Camera-type eye (tissue), 1 donor: ENCODE measurements around the genes FBLN7, ZC3H8 and CHCHD5.

GRCh38 chr2:110116340-110116843 is 770 bp upstream of the MALL start:
- RAMPAGE, long total RNA: no peak

DNA sequence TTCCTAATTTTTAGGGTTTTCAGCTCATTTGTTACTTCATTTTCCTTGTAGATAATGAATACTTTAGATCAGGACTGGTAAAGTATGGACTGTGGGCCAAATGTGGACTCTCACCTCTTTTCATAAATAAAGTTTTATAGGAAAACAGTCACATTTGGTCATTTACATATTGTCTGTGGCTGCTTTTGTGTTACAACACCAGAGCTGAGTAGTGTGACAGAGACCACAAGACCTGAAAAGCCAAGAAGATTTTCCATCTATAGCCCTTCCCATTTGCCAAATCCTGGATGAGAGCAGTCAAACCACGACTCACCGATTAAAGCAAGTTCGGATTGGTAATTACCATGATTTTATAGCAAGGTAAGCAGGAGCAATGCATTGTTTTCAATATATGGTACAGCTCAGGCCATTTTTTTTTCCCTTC is 9.3 kb upstream of the MALL start:
- RAMPAGE, long total RNA: no peak

DNA sequence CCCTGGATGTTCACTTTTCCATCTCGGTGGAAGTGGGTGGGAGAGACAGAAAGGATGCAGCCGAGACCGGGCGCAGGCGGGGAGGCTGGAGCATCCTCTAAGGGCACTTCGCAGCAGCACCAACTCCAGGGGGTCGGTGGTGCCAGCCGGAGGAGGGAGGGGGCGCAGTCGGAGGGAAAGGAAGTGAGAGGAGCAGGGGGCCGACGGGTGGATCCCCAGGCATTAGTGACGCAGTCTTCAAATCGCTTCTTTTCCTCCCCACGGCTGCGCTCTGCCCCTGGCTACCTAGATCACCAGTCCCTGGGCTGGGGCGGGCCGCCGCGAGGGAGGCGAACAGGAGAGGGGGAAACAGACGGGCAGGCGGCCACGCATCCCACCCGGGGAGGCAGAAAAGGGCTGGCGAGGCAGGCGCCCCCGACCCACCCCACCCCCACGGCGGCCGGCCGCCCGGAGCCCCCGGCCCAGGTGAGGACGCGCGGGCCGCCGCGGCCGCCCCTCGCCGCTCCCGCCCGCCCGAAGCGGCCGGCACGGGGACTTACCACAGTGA is 33.2 kb upstream of the RGPD6 start:
- RAMPAGE, long total RNA: no peak

- RAMPAGE, long total RNA: no peak
Measured at GRCh38 chr2:110846948-110847523, 114.7 kb downstream of the ACOXL start.

GRCh38 chr2:110858291-110858733 is 125.9 kb downstream of the ACOXL start:
- RAMPAGE, long total RNA: no peak

DNA sequence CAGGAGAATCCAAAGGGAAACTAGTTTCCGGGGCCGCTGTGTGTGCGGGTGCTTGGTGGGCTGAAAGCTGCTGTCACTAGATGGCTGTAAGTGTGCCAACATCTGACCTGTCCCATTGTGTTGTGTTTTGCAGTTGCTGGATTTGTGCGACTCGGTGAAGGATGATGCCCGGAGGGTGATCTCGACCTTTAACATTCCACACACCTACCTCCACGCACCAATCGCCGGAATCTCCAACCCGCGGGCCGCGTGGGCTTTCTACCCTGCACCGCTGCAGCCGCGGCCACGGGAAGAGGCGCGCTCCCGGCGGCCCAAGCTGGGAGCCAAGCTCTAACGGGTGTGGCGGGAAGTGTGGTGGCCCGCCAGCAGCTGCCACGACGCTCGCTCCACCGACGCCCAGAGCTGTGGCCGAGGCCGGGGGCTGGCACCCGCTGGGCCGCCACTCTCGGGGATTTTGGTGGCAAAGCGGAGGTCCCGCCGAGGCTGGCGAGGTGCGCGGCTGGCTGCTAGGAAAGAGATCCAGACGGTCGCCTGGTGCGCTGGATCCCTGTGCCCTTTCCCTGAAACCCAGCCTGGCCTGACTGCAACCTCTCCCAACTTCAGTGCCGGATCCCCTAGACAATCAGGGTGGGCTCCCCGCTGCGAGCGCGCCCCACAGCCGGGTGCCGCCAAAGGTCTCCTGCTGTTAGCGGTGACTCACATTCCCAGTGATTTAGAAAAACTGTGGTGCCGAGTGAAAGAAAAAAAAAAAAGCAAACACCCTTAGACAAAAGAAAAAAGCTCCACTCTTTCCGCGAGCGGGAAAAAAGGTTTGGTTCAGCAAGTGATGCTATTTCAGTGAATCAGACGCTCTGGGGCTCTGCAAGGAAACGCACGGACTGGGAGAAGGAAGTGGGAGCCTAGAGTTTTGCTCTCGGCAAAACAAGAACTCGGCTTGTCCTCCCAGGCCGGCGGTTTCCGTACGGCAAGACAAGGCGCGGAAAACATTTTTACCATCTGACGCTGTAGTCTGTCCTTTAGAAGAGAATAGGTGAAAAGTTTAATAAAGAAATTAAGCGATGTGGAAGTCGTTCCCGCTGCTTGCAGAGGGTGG is 2.9 kb upstream of the BCL2L11 start:
- RAMPAGE, long total RNA: no peak

GRCh38 chr2:111122077-111123018 is 1.6 kb downstream of the BCL2L11 start:
- RAMPAGE, long total RNA: no peak

DNA sequence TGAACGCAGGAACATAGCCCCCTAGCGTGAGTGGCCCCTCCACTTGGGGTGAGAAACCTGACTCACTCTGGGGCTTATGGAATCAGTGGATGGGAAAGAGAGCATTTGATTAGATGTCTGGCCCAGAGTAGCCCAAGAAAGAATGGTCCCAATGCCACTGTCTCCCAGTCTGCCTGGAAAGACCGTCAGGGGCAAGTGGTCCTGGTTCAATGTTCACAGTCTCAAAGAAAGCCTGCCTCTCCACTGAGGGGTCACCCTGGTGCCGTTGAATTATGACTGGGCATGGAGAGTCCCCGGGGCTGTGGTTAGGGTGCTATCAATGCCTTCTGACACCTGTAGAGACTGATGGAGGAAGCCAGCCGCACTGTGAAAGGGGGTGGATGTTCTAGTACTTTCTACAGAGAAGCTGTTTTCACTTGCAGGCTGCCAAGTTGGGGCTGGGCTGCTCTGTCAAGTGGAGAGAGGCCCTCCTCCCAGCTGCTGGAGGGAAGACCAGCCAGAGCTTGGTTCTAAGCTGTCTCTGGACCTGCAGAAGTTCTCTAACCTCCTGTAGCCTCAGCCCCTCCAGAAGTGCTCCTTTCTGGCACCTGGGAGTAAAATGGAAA is 80.4 kb downstream of the BCL2L11 start:
- RAMPAGE, long total RNA: no peak

- RAMPAGE, long total RNA: no peak
Measured at GRCh38 chr2:111346282-111346940, 225.7 kb downstream of the BCL2L11 start.

DNA sequence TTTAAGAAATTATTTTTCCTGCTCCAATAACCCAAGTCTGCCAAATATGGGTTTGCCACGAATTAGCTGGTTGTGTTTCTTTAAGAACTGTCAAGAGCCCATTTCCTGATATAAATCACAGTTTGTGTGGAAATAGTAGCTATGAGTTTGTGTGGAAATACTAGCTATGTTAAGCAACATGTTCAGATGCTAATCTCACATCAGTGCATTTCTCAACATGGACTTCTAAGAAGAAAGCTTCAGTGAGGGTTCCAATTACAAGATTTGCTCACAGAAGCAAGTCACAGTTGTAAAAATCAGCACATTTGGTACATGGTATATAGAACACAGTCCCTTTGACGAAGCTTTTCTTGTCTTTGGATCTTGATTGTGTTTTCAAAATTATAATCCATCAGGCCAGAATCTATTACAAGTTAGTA is 259.2 kb downstream of the ANAPC1 start:
- RAMPAGE, long total RNA: no peak

DNA sequence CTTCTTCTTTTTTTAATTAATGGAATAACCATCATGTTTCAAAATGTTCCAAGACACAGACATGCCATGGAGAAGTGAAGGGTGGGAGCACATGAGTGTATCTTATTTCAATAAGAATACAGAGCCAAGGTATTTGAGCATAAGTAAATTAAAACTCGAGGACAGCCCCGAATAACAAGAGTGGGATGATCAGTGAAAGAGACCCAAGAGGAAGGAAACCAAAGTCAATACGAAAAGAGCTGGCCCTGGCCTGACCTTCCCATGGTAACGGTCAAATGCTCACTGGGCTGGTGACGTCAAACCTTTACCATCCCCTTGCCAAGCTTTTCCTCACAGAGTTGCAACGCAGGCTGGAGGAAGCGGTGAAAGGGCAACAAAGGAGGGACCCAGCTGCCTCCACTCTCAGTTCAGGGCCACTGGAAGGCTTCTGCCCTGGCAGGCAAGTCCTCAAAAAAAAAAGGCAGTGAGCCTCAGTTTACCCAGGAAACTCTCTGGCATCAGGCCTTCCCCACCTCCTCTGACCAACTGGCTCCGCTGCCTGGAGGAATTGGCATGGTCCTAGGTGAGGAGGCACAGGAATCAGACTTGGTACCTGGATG is 212.6 kb downstream of the ANAPC1 start:
- RAMPAGE, long total RNA: no peak

DNA sequence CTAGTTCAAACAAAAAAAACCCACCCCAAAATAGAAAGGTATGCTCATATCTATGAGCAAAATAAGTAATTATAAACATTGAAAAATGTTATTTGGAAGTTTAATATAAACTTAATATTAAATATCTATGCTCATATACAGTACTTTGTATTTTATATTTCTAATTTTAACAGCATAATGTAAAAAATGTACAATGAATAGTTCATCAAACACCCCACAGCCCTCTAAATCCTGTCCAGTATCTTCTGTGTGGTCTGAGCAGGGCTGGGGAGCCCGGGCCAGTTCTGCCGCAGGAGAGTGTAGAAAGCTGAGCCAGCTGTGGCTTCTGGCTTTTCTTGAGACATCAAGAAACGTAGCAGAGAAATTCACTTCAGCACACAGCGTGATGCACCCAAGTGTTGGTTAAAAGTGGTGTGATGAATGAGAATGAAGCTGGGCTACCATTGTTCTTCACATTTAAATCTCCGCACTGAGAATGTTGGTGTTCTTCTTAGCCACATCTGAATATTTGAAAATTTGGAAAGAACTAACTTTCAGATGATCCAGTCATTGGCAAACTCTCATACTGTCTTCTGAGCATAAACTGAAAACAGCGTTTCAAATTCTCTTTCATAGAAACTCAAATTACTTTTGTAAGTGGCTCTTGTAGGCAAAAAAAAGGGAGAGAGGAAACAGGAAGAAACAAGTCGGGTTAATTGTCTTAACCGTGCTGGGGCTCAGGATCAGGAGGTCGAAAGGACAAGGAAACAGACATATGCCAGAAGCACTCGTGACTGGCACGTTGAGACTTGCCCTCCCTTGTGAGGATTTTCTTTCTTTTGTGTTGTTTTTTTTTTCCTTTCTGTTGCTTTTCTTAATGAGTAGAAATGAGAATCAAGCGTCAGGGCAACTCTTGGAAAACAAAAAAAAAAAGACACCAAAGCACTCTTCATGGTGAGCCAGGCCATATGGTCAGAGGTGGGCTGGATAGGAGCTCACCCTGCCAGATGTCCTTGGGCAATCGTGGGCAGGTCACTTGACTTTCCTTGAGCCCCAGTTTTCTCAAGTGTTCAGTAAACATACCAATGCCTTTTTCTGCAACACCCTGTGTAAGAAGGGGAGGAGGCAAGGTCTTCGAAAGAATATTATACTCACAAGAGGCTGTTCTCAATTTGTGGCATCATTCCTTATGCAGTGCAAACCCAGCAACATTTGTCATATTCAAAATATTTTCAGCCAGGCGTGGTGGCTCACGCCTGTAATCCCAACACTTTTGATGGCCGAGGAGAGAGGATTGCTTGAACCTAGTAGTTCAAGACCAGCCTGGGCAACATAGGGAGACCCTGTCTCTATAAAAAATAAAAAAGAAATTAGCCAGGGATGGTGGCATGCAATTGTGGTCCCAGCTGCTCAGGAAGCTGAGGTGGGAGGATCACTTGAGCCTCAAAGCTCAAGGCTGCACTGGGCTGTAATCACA is 23.2 kb upstream of the TMEM87B start:
- RAMPAGE, long total RNA: no peak

GRCh38 chr2:112056256-112056709 is 1.2 kb downstream of the TMEM87B start:
- RAMPAGE, long total RNA: no peak

GRCh38 chr2:112138226-112139354 is at the start of gene FBLN7:
Gene FBLN7, plus strand, starts transcription at chr2:112138385.
- RAMPAGE, long total RNA: no peak

- RAMPAGE, long total RNA: no peak
Measured at GRCh38 chr2:112238072-112238786, 16.6 kb downstream of the ZC3H8 start.

DNA sequence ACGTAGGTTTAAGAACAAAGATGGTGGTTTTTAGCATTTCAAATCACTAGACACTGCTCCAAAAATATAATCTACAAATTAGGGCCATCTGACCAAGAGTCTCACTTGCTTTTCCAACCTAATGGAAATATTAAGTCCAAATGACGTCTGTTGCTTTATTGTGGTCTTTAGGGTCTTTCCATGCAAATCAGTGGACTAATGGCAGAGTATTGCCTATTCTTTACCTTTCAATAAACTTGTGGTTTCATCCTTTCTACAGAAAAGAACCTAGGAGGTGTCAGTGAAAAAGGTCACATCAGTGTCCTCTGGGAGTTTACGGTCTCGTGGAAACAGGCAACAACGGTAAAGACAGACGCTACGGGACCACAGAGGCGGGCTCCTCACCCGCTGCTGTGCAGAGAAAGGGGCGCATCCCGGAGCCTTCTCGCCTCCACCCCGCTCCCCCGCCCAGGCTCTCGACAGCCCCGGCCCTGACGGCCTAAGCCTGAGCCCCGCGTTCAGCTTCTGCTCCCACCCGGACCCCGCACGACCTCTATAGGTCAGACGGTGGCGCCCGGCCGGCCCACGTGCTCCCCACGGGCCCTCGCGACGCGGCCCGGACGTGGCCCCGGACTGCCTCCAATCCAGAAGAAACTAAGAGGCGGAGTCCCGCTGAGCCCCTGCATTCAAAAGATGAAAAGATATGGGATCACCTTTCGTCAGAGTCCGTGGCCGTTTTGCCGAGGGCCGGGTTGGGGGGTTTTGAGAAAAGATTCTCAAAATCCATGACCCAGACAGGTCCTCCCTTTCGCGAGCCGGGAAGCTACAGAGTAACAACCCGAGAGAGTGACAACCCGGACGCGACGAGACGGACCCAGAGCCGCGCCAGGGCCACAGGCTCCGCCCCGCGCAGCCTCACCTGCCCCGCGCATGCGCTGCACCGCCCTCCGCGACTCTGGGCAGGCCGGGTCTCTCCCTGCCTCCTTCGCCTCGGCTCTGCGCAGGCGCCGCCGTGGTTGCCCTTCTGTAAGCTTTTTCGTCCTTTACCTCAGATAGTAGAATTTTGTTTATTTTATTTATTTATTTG is at the start of gene ZC3H8:
Gene ZC3H8, minus strand, starts transcription at position 827 of the 1,066 bp plus-strand sequence.
- RAMPAGE, long total RNA: start-site peak on the minus strand centred at position 818 of the sequence, 25 bp wide, 43 reads

DNA sequence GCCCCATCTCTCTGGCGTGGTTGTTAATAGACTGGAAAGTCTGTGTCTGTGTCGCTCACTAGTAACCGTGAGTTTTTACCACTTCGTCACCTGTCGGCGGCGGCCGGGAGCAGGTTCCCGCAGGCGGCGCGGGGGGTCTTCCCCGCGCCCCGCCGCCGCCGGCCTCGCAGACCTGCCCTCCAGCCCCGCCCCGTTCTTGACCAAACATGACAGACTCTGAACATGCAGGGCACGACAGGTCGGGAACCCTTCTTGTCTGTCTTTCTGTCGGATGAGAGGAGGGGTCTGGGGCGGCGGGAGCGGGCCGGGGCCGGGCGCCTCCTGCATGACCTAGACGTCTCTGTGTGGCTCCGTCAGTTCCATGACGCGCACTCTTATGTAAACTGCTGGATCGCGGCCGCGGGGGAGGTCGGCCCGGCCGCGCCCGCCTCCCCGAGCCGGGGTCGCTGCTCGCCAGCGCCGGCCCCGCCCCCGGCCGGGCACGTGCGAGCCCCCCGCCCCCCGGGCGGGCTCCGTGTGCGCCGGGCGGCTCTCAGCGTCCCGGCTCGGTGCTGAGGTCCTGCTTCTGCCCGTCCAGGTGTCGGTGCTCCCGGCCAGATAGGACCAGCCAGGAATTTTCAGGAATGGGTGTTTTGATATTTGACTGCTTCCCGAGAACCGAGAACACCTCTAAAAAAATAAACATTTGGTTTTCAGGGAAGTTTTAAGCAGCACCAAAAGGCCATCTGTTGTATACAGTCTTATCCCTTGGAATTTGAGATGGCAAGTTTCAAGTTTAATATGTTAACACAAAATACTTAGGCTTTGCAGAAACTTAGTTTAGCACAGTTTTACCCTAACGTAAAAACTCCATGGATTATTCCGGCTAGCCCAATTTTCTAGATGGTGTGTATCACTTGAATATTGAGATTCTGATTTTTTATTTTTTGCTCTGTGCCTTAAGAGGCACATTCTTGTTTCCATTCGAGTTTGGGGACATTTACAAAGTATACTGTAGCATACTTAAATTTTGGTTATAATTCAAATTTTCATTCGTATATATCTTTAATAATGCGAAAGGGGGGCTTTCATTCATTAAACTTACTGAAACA is 737 bp downstream of the ZC3H6 start:
- RAMPAGE, long total RNA: no peak

DNA sequence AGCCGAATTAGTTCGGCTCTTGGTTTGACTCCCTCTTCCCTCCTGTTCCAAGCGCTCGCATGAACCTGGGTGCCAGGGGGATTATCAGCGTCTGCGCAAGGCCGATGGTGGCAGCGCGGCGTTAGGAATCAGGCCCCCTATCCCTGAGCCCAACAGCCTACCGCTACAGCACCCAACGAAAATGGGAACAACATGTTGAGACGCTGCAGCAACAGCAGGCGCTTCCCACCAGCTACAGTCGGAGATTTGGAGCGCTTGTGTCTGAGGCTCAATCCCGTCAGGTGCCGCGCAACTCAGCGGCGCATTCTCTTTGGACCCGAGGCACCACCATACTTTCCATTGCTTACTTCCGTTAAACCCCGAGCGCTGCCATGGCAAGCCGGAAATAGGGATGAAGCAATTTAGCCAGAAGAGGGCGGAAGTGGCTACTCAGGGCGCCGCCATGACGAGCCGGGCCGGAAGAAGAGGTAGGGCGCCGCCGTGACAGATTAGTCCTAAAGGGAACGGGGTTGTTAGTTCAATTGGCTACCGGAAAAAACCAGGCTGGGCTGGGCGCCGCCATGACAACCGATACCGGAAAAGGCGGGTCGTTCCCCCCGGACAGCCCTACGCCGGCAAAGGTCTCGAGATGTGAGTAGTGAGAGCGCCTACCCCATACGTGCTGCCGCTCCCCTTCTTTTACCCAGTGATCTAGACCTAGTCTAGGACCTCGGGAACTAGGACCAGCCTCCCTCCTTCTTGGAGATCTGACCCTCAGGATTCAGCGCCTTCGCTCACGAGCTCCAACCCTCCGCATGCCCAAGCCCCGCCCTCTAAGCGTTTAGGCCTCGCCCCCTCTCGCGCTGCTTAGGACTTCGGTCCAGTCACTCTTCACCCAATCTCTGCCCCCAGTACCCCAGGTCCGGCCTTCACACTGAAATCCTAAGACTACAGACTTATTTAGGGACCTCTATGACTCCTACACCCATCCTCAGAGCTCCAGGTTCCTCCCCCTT is at the start of gene CHCHD5:
Gene CHCHD5, plus strand, starts transcription at position 590 of the 995 bp plus-strand sequence.
- RAMPAGE, long total RNA: no peak

- RAMPAGE, long total RNA: no peak
Measured at GRCh38 chr2:112614175-112615081, 30.0 kb downstream of the CHCHD5 start.

DNA sequence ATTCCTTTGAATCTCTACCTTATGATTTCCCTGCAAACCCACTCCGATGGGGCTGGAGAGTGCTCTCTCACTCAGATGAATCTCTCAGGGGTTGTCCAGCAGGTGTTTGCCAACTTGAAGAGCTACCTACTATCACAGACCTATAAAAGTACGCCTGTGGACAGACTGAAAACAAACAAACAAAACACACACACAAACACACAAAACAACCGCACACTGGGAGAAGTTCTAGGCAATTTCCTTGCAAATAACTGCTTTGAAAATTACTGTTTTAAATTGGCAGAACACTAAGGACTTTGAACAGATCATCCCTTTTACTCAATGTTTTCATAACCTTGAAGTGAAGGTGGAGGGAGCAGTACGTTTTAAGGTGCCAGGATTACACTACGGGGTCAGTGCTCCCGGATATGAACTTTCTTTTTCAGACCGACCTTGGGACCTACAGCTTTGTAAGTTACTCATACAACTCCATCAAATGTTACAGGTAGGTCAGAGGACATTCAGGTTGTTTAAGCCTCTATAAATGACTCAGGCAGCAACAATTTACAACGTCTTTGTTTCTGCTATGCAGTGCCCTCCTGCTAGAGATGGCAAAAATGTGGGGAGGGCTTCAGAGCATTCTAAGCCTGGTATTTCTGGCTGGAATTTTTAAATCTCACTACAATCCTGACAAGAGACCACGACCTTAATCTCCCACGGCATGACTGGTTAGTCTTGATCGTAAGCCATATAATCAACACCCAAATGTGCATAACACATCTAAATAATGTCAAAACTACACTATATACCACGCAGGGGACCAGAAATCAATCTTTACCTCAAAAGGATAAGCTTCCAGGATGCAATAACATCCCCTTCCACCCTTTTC is 1.4 kb upstream of the SLC20A1 start:
- RAMPAGE, long total RNA: no peak